Right lobe of liver (tissue), 4 donors: ENCODE data around the genes ZNF200, CLUAP1 and TRAP1.

GRCh38 chr16:3173909-3174716, 39.3 kb downstream of the ZNF213 start:
- PRO-cap, 4 experiments: no peak in any of the 4 experiments
- RAMPAGE, long total RNA, 2 experiments: no peak in any of the 2 experiments

DNA sequence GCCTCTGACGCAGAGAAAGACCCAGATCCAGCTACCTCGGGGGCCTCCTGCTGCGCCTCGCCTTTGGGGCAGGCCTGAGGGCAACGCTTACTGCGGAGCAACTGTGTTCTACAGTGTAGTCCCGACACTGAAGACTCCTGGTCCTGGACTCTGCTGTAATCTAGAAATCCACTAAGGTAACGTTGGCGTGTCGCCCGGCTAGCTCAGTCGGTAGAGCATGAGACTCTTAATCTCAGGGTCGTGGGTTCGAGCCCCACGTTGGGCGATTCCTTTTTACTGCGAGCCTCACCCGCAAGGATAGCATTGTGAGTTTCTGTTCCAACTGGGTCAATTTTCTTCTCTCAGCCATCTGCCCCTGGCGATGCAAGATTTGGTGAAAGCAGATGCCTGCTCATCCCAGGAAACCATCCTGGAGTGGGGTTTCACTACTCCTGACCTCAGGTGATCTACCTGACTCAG, 40.7 kb downstream of the ZNF213 start:
- PRO-cap, 4 experiments: no peak in any of the 4 experiments
- RAMPAGE, long total RNA, 2 experiments: no peak in any of the 2 experiments

- PRO-cap, 4 experiments: no peak in any of the 4 experiments
- RAMPAGE, long total RNA, 2 experiments: no peak in any of the 2 experiments
These were observed 46.9 kb downstream of the ZNF200 start for GRCh38 chr16:3187862-3188695.

- PRO-cap, 4 experiments: peak in 4 of 4 experiments; most common plus-strand start chr16:3235234 (in 2); most common minus-strand start chr16:3235122 (in 2)
- RAMPAGE, long total RNA, 2 experiments: start-site peak on the minus strand in 1 of 2 experiments, at chr16:3235035-3235078 at its widest, 25 reads per replicate
These were observed at the start of gene ZNF200 for GRCh38 chr16:3234920-3235743. TSS of gene ZNF200 (minus strand) at chr16:3235158.

- PRO-cap, 4 experiments: peak in 4 of 4 experiments; most common plus-strand start chr16:3259380 (in 4); most common minus-strand start chr16:3259218 (in 3)
- RAMPAGE, long total RNA, 2 experiments: no peak in any of the 2 experiments
These were observed 2.6 kb upstream of the MEFV start for GRCh38 chr16:3259050-3259440.

DNA sequence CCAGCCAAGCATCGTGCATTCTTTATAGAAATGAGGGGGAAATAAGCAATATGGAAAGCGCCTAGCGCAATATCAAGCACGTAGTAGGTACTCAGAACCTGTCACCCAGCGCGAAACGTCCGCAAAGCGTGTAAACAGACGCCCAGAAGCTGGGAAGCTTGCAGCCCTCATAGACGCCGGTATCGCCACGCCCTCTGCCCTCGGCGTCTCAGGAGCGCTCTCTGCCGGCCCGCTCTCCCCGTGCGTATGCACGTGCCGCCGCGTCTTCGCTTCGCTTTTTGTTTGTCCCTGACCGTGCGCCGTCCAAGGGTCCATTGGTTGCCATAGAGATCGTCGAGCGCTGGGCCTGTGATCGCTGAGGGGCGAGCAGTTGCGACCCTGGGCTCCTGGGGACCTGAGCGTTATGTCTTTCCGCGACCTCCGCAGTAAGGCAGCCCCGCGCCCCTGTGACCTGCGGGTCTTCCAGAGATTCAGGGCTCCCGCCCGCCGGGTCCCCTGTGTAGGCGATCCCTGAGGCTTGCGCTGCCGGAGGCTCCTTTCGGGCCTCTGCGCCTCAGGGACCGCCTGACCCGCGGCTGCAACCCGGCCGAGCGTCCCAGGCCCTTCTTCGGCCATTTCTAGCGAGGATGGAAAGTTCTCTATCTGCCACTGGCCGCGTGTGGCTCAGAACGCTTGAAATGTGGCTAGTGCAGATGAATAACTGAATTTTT, at the start of gene CLUAP1:
TSS of gene CLUAP1 (plus strand) at position 340 of the 710 bp plus-strand sequence.
- PRO-cap, 4 experiments: peak in 4 of 4 experiments; most common plus-strand start position 369 of the sequence (in 2); most common minus-strand start position 184 of the sequence (in 1)
- RAMPAGE, long total RNA, 2 experiments: start-site peak on the plus strand in 2 of 2 experiments, centred at positions 331 to 334 of the sequence, 92 to 125 reads per replicate

DNA sequence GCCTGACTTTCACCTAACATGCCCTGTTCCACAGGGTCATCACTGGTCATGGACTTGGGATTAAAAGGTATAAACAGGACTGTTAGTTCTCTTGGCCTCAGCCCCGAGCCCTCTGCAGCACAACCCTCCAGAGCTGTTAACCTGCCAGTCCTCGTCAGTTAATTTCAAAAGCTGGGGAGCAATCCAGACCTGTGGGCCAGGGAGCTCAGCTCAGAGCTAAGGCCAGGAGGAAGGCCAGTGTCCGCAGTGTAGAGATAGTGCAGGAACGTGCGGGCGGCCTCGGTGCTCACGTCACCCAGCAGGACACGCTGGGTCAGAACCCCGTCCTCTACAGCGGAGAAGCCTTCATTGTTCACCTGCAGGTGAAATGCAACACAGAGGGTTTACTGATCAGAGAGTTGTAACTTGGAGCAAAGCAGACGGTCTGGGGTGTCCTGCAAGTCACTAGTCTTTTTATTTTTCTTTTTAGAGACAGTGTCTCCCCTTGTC, 15.4 kb upstream of the NLRC3 start:
- PRO-cap, 4 experiments: no peak in any of the 4 experiments
- RAMPAGE, long total RNA, 2 experiments: no peak in any of the 2 experiments

- PRO-cap, 4 experiments: no peak in any of the 4 experiments
- RAMPAGE, long total RNA, 2 experiments: no peak in any of the 2 experiments
These were observed 10.6 kb upstream of the SLX4 start for GRCh38 chr16:3622009-3622356.

GRCh38 chr16:3664046-3665247, 10.0 kb downstream of the DNASE1 start:
- PRO-cap, 4 experiments: no peak in any of the 4 experiments
- RAMPAGE, long total RNA, 2 experiments: no peak in any of the 2 experiments

- PRO-cap, 4 experiments: peak in 4 of 4 experiments; most common plus-strand start chr16:3717630 (in 4); most common minus-strand start chr16:3717517 (in 2)
- RAMPAGE, long total RNA, 2 experiments: no peak in any of the 2 experiments
These were observed at the start of gene TRAP1 for GRCh38 chr16:3716609-3717762. TSS of gene TRAP1 (minus strand) at chr16:3717524.

DNA sequence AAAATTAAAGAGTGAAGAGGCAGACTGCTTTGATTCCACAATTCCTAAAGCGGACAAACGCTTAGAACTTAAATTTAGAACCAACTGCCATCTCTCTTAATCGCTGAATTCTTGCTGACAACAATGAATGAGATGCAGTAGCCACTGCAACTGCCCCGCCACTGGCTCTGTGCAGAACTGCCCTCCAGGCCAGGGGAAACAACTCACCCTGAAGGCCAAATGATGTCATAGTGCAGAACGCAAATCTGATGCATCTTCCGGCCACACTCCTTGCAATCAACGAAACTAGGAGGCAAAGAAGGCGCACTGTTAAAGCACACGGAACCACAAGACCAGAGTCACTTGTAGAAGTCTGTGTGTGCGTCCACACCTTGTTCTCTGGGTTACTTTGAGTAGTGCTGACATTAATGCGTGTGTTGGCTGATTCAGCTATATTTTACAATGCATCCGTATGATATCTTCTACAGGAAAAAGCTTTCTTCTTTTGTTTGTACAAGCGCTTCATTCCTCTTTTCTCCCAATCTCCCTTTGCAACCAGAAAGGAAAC, 27.8 kb upstream of the TRAP1 start:
- PRO-cap, 4 experiments: peak in 1 of 4 experiments; most common minus-strand start position 382 of the sequence (in 1)
- RAMPAGE, long total RNA, 2 experiments: no peak in any of the 2 experiments

DNA sequence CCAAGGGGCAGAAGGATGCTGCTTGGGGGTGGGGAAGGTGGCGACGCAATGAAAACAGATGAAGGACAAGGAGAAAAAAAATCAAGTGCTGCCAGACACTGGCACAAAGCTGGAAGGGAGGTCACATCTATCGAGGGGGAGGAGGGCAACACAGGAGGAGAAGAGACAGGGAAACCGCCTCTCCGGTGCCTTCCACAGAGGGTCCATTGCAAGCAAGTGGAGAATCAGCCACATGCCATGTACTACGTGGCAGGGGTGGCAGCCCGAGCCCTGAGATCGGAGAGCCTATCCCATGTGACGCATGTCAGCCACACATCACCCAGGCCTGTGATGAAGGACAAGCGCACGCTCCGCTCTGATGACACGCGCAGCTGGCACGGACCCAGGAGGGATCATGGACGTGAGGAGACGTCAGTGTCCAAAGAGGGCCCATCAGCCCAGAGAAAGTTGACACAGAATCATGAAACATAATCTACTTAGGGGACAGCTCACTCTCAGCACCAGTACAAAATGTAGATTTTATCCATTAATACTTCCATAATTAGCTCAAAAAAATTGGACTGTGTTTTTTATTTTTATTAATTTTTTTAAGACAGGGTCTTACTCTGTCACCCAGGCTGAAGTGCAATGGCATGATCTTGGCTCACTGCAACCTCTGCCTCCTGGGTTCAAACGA, 30.0 kb downstream of the ADCY9 start:
- PRO-cap, 4 experiments: no peak in any of the 4 experiments
- RAMPAGE, long total RNA, 2 experiments: no peak in any of the 2 experiments

GRCh38 chr16:4093422-4093803, 22.8 kb downstream of the ADCY9 start:
- PRO-cap, 4 experiments: no peak in any of the 4 experiments
- RAMPAGE, long total RNA, 2 experiments: no peak in any of the 2 experiments

DNA sequence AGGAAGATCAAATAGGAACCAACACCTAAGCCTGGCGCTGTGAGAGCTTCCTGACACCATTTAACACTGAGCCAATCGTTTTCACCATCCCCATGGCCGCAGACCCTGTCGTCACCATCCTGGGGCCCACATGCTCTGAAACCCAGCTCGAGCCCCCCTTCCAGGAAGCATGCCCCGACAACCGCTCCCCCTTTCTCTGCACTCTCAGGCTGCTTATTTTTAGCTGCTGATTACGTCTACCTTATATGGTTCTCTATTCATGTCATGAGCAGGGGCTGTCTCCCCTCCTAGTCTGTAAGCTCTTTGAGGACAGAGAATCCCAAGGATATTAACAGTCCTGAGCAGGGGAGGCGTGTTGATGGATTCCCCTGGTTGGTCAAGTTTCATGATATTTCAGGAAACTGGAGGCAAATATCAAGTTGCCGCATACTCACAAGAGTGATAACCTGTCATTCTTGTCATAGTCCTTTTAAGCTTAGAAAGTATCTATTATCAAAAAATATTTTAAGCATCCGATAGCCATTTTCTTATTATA, 10.4 kb downstream of the SRL start:
- PRO-cap, 4 experiments: no peak in any of the 4 experiments
- RAMPAGE, long total RNA, 2 experiments: no peak in any of the 2 experiments

DNA sequence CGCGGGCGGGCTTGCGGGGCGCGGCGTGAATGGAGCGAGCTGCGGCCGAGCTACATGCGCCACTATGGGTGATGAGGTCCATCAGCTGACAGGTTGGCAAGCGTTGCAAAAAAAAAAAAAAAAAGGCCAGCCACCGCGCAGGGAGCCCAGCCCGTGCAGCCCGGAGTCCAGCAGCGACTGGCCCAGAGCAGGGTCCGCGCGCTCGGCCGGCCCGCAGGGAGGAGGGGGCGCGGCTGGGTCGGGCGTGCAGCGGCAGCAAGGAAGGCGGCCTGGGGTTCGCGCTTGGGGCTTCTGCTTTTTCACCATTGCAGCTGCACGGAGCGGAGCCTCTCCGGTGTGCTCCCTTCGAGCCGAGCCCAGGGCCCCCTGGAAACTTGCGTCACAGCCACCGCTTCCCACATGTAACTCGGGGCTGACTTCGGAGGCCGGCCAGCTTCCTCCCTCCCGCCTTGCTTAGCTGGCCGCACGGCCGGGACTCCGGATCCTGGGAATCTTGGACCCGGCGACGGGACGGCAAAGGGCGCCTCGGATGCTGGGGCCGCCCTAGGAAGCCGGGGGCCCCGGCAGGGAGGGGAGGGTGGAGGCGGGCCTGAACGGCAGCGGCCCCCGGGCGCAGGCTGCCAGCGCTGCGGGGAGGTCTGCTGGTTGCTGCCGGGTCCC, 531 bp upstream of the TFAP4 start:
- PRO-cap, 4 experiments: peak in 4 of 4 experiments; most common plus-strand start position 170 of the sequence (in 4); most common minus-strand start position 31 of the sequence (in 1)
- RAMPAGE, long total RNA, 2 experiments: no peak in any of the 2 experiments

DNA sequence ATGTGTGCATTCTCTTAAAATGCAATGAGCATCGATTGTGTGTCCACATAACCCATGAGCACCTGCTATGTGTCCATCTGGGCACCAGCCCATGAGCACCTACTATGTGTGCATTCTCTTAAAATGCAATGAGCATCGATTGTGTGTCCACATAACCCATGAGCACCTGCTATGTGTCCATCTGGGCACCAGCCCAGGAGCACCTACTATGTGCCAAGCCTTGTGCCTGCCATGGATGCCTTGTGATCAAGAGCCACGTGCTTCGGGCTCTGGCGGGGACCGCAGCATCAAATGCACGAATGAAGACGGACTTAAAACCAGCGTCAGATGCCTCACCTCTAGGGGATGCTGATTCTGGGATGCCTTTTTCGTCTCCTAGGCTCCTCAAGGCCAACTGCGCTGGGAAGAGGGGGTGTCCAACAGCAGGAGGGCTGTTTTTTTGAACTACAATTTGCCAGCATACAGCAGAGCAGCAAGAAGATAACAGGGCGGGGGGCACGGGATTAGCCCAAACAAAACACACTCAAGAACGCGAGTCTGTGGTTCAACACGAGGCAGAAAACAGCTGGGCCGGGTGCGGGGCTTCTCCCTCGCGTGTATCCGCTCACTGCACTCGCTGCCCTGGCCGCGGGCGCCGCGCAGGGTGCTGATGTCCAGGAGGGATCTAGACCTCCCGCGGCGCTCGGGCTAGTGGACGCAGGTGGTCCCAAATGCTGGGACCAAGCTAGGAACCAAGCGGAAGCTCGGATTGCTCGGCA, 1.3 kb upstream of the GLIS2 start:
- PRO-cap, 4 experiments: no peak in any of the 4 experiments
- RAMPAGE, long total RNA, 2 experiments: no peak in any of the 2 experiments

- PRO-cap, 4 experiments: no peak in any of the 4 experiments
- RAMPAGE, long total RNA, 2 experiments: no peak in any of the 2 experiments
These were observed 7.7 kb downstream of the PAM16 start for GRCh38 chr16:4343081-4344136.

DNA sequence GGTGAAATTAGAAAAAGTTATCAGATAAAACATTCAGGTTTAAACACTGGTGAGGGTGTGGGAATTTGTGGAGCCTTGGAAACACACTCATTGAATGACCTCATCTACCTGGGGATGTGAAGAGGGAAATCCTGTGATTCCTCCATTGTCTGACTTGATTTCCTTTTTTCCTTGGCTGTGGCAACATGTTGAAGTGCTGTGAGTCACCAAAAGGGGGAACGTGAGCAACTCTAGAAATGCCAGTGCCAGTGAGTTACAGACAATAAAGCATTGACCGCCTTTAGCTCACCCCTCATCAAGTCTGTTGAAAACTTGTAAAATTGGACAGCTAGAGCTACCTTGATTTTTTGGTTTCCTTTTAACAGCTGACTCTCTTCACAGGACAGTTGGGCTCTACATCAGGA, 1.8 kb downstream of the HMOX2 start:
- PRO-cap, 4 experiments: no peak in any of the 4 experiments
- RAMPAGE, long total RNA, 2 experiments: no peak in any of the 2 experiments

GRCh38 chr16:4488136-4488880, 12.1 kb downstream of the HMOX2 start:
- PRO-cap, 4 experiments: peak in 4 of 4 experiments; most common plus-strand start chr16:4488394 (in 3); most common minus-strand start chr16:4488216 (in 1)
- RAMPAGE, long total RNA, 2 experiments: no peak in any of the 2 experiments

GRCh38 chr16:4507814-4508391, 30.7 kb downstream of the CDIP1 start:
- PRO-cap, 4 experiments: no peak in any of the 4 experiments
- RAMPAGE, long total RNA, 2 experiments: no peak in any of the 2 experiments